Duodenum (tissue), 1 donor: ENCODE measurements around the gene CENPN.

DNA sequence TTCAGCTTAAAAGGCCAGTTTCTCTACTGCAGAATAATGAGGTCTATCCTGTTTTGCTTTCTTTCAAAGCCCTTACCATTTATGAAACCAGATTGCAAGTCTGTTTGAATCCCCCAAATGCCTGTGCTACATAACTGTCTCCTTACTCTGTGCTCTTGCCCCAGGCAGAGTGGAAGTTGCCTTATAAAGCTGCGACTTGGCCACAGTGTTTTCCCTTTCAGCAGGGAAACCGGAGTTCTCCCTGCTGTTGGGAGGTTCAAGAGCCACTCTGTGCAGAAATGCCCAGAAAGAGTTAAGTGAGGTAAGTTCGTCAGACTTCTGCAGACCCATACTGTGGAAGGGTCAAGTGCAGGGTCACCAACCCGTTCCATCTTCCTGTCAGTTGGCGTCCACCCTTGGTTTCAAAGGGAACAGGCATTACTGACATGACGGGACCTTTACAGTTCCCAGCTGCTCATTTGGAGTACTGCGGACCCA is 508.9 kb downstream of the WWOX start:
- PRO-cap: no peak

- PRO-cap: no peak
Observed at GRCh38 chr16:79229144-79229691, 371.3 kb downstream of the MAF start.

GRCh38 chr16:79278389-79278976 is 322.1 kb downstream of the MAF start:
- PRO-cap: no peak

GRCh38 chr16:79380932-79381376 is 219.6 kb downstream of the MAF start:
- PRO-cap: no peak

GRCh38 chr16:79505403-79505888 is 95.1 kb downstream of the MAF start:
- PRO-cap: no peak

DNA sequence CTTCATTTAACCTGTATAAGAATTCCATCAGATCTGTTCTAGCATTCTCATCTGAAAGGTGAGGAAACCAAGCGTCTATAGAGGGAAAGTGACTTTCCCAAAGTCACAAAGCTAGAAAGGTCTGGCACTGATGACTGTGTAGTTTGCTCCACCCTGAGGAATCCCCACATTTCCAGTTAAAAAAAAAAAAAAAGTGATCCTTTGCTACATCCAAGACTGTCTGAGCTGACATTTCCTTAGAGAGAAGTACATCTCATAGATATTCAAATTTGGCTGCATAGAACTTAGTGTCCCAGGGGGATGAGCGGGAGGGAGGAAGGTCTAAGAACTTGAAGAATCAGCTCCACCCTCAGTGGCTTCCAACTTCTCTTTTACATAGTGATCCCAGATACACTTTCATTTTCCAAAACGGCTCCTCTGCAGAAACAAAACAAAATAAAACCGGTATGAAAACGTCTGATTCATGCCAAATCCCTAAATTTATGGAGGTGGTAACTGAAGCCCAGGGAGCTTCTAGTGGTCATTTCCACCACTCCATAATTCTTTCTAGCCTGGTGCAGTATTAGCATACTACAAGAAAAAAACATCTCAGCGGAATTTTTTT is 29.5 kb downstream of the MAF start:
- PRO-cap: no peak

DNA sequence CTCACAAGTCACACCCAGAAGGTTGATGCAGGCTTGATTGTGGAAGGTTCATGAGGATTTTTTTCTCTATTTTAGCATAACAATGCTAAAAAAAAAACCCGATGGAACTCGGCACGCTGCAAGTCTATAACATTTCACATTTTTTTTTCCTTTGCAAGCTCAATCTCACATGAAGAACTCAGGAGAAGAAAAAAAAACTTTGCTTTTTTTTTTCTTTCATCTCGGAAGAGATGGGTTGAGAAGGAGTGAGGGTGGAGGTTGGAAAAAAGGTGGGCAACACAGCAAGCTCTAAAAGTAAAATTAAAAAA is 2.6 kb downstream of the MAF start:
- PRO-cap: no peak

- PRO-cap: no peak
Observed at GRCh38 chr16:80684862-80685331, 119.5 kb downstream of the CDYL2 start.

- PRO-cap: no peak
Observed at GRCh38 chr16:80993142-80993801, 13.4 kb downstream of the CMC2 start.

GRCh38 chr16:80996866-80997254 is 9.8 kb downstream of the CMC2 start:
- PRO-cap: no peak

DNA sequence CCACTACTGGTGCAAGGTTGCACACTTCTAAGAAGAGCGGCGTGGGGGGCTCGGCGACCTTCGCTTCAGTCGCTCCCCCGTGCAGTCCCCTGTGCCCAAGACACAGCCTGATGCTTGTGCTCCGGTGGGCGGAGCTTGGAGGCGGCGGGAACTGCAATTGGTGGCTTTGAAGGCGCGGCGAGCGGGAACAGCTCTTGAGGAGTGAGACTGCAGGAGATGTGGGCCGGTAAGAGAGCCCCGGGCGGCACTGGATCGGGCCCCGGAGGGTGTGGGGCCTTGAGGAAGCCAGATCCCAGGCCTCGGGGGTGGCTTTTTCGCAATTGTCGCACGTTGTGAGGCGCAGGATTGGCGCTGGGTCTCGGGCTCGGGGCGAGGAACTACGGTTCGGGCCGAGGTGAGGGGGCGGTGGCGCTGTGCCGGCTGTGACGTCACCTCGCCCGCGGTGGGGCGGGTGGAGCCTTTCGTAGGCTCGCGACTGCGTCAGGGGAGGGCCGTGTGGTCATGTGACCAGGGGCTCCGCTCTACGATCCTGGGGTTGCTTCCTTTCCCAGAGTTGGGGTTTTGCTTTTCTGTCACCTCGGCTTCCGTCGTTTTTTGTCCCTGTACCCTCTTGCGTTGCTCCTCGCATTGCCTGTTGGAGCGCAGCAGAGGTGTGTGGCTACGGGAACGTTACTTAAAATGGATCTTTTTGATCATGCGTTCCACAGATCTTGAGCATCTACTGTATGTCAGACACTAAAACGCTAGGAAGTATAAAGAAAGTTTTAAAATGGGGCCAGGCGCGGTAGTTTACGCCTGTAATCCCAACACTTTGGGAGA is at the start of gene CENPN:
CENPN (plus strand) TSS at position 163 of the 819 bp plus-strand sequence.
- PRO-cap: bidirectional peak, plus-strand start at position 204 of the sequence, minus-strand start outside the sequence; bidirectional peak, plus-strand start at position 510 of the sequence, minus-strand start at position 379 of the sequence

DNA sequence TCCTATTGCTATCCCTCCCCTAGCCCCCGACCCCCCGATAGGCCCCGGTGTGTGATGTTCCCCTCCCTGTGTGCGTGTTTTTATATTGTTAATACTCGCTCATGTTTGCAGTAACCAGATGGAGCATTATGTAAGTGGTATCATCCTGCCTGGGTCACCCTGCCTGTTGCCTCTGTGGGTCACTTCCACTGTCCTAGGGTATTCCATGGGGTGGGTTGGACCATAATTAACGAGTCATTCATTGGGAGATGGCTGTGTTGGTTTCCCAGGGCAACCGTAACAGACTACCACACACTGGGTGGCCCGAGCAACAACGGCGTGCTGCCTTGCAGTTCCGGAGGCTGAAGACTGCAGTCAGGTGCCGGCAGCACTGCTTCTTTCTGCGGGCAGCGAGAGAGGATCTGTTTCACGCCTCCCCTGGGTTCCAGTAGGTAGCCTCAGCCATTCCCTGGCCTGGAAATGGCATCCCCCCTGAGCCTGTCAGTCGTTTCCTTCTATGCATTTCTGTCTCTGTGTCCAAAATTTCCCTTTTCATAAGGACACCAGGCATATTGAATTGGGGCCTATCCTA is 28.9 kb upstream of the CMIP start:
- PRO-cap: no peak

DNA sequence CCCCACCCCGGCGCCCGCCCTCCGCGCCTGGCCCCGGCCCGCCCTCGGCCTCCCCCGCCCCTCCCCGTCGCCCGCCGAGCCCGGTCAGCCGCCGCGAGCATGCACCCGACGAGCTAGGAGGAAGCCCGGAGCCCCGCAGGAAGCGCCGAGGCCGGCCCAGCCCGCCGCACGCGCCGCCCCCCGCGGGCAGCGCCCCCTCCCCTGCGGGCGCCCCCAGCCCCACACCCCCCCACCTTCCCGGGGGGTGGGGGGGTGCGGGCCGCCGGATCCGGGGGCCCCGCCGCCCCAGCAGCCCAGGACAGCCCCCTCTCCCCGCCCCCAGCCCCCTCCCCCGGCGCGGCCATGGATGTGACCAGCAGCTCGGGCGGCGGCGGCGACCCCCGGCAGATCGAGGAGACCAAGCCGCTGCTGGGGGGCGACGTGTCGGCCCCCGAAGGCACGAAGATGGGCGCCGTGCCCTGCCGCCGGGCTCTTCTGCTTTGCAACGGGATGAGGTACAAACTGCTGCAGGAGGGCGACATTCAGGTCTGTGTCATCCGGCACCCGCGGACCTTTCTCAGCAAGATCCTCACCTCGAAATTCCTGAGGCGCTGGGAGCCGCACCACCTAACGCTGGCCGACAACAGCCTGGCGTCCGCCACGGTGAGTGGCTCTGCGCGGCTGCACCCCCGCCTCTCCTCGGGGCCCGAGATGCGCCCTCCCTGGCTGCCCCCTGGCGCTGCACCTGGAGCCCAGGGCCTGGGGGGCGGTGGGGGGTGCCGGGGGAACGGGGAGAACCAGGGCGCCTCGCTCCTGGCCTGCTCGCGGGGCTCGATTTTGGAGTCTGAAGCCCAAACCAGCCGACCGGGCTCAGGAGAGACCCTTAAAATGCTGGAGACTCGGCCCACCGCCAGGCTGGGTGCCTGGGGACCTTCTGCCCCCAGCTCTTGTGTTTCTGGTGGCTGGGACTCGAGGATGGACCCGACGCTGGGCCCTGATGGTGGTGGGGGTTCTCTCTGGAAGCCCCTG is 596 bp downstream of the CMIP start:
- PRO-cap: bidirectional peak, plus-strand start at position 619 of the sequence, minus-strand start at position 558 of the sequence

GRCh38 chr16:81469302-81470624 is 25.2 kb downstream of the CMIP start:
- PRO-cap: unidirectional peak, minus-strand start at chr16:81470011

GRCh38 chr16:81485802-81486481 is 41.3 kb downstream of the CMIP start:
- PRO-cap: no peak

DNA sequence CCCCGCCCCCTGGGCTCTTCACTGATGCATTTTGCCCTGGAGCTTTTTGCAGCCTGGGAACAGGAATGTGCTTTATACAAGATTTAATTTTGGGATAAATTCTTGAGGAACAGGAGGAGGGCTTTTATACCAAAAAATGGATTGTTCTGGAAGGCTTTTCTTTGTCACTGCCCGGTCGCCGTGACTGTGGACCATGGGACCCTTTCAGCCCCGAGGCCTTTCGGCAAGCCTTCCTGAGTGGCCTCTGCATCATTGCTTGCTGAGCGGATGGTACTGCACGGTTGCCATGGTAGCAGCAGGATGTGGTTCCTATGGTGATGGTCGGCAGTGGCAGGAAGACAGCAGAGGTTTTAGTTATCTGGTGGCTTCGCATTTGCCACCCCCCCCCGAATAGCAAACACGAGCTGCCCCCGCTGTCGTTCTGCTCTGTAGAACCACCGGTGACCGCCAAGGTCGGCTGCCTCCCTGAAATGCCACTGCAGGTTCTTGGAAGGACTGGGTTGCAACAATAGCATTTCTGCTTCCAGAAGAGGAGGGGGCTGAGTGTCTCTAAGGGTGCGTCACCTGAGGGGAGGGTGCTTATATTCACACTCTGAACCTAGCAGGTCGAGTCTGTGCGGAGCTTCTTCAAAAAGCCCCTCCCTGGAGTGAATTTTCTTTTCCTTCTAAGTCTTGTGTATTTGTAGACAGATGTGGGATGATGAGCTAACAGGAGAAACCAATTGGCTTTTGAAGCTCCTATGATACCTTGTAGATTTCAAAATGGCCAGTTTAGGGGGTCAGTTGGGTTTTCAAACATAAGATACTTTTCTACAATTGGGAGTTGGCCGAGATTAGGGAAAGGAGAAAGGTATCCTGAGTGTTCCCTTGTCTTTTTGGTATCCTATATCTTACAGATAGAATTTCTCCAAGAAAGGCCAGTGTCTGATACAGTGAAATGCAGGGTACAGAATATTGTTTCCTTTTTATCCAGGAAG is 76.7 kb downstream of the CMIP start:
- PRO-cap: unidirectional peak, plus-strand start at position 689 of the sequence

DNA sequence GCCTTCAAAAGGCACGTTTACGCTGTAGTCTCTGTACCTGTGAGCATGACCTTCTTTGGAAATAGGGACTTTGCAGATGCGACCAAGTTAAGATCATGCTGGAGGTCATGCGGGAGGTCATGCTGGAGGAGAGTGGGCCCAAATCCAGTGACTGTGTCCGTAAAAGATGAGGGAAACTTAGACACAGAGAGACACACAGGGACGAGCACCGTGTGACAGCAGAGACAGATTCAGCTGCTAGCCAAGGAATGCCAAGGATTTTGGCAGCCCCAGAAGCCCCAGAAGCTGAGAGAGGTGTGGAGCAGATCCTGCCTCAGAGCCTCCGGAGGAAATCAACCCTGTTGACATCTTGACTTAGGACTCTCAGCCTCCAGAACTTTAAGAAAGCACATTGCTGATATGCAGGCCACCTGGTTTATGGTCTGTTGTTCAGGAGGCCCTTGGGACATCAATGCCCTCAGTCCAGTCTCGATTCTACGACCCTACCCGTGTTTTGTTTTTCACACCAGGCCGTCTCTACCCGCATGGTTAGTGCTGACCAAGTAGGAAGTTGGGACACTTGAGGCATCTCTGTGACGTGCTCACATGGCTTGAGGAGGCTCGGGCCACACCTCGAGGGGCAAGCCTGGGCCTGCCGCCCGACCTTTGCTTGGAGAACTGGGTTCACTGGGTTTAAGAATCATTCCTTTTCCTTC is 86.6 kb downstream of the CMIP start:
- PRO-cap: no peak

- PRO-cap: no peak
Observed at GRCh38 chr16:81541360-81541727, 96.7 kb downstream of the CMIP start.

DNA sequence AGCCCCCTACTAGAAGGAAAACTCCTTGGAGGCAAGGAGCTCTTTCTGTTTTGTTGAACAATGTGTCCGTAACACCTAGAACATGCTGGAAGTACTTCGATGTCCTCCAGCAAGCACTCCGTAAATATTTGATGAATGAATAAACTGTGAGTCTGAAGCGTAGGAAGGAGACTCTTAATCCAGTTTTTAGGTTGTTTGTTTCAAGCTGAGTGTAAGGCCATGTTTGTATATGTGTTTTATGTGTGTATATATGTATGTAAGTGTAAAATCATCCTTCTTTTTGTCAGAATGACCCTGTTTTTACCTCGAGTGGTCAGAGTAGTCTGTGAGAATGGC is 139.6 kb downstream of the CMIP start:
- PRO-cap: no peak

DNA sequence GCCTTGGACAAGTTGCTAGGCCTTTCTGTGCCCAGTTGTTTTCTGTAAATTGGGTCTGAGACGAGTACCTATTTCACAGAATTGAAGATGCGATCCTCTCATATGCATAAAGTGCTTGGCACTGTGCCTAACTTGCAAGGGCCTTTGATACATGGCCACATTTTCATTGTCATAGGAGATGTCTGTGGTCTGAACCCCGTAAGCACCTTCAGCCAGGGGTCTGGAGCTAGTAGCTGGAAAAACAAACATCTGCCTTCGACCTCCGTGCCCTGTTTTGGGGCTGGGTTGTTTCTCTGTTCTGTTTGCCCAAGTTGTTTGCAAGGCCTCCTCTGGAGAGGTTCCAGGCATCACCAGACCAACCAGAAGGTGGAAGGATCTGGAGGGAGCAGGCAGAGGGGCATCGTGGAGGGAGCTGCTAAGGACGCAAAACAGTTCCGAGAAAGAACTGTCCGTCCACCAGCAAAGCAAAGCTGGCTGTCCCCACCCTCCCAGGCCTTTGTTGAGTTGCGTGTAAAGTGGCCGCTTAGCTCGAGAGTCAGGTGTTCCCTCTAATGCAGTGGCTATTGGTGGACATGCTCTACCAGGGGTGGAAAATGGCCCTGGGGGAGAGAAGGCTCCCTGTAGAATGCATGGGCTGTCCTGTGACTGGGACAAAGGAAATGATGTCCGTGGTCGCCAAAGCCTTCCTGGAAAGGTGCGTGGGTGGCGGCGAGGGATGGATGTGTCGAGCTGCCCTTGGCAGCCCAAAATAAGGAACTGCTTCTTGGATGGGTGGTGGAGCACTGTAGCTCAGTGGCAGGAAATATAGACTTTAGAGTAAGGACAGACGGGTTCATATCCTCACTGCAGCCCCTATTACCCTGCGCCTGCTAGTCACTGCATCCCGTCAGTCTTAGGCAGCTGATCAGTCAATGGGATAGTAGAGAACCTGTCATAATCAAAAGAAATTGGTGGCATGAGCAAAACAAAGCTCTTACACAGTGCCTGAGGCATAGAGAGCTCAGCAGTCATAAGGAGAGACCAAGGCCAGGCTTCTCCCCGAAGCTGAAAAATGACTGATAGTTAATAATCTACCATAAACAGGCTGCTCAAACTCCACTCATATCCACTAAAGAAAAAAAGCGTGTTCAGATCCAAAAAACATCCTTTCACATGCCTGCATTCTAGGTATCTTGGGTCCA is 123.8 kb upstream of the PLCG2 start:
- PRO-cap: no peak